Adrenal gland (tissue), 7 donors: ENCODE measurements around the gene SCO2.

DNA sequence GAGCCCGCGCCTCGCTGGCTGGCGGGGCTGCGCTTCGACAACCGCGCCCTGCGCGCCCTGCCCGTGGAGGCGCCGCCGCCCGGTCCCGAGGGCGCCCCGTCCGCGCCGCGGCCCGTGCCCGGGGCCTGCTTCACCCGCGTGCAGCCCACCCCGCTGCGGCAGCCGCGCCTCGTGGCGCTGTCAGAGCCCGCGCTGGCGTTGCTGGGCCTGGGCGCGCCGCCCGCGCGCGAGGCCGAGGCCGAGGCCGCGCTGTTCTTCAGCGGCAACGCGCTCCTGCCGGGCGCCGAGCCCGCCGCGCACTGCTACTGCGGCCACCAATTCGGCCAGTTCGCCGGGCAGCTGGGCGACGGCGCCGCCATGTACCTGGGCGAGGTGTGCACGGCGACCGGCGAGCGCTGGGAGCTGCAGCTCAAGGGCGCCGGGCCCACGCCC lies 356 bp downstream of the SELENOO start:
- PRO-cap, 3 experiments: peak in 1 of 3 experiments; most common plus-strand start position 299 of the sequence (in 1); most common minus-strand start position 301 of the sequence (in 1)
- RAMPAGE, long total RNA, 4 experiments: no peak in any of the 4 experiments
- RRBS: under 1% methylated on average over 30 of the region's 72 CpGs

DNA sequence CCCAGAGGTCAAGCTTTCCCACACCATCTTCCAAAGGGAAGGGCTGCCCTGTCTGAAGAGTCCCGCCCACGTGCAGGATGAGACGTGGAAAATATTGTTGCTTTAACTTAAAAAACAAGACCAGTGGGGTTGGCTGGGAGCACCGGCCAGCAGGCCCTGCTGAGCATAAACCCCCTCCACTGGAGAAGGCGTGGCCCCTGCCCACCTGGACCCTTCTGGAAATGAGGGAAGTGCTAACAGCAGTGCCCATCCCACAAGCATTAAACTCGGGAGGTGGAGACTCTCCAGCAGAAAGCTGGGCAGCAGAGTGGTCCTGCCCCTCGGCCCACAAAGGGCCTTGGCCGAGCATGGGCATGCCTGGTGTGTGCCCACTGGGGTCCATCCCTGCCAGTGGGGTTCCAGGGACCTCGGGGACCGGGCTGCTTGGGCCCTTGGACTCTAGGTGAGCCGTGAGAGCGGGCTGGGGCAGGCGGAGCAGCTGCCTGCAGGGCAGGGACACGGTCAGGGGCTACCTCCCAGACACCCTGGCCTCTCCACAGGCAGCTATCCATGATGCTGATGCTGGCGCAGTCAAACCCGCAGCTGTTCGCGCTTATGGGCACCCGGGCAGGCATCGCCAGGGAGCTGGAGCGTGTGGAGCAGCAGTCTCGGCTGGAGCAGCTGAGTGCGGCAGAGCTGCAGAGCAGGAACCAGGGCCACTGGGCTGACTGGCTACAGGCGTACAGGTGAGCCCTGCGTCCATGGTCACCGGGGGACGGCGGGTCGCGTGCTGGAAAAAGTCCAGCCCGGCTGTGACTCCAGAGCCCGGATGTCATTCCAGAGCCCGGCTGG lies 15.6 kb downstream of the SELENOO start:
- PRO-cap, 3 experiments: no peak in any of the 3 experiments
- RAMPAGE, long total RNA, 4 experiments: no peak in any of the 4 experiments
- RRBS: 92% methylated on average over 12 of the region's 33 CpGs

- PRO-cap, 3 experiments: no peak in any of the 3 experiments
- RAMPAGE, long total RNA, 4 experiments: no peak in any of the 4 experiments
- RRBS: 69% methylated on average over 11 of the region's 24 CpGs
Observed at GRCh38 chr22:50256879-50257450, 4.5 kb downstream of the MAPK12 start.

- PRO-cap, 3 experiments: no peak in any of the 3 experiments
- RAMPAGE, long total RNA, 4 experiments: start-site peak on the minus strand in 1 of 4 experiments, at chr22:50275231-50275805 at its widest, 30 to 98 reads per replicate
- RRBS: 89% methylated on average over 11 of the region's 52 CpGs
Observed at GRCh38 chr22:50275072-50276216, 5.3 kb upstream of the MAPK11 start.

- PRO-cap, 3 experiments: peak in 2 of 3 experiments; most common minus-strand start chr22:50282566 (in 2)
- RAMPAGE, long total RNA, 4 experiments: no peak in any of the 4 experiments
- RRBS: no CpG with 5 or more reads among the region's 39 CpGs
Observed at GRCh38 chr22:50282183-50282809, 12.1 kb upstream of the MAPK11 start.

DNA sequence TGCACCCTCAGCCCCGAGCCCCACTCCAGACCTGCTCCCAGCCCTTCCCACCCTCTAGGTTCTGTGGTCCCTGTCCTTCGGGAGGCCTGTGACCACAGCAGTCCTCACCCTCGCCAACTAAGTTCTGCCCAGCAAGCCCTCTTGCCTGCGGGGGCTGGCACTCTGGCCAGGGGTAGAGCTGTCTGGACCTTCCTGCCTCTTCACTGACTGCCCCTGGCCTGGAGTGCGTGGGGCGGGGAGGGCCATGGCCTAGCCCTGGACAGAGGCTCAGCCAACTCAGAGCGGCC lies 1.7 kb upstream of the PLXNB2 start:
- PRO-cap, 3 experiments: no peak in any of the 3 experiments
- RAMPAGE, long total RNA, 4 experiments: no peak in any of the 4 experiments
- RRBS: no CpG with 5 or more reads among the region's 7 CpGs

- PRO-cap, 3 experiments: no peak in any of the 3 experiments
- RAMPAGE, long total RNA, 4 experiments: no peak in any of the 4 experiments
- RRBS: no CpG with 5 or more reads among the region's 25 CpGs
Observed at GRCh38 chr22:50462800-50463655, 11.8 kb downstream of the SBF1 start.

DNA sequence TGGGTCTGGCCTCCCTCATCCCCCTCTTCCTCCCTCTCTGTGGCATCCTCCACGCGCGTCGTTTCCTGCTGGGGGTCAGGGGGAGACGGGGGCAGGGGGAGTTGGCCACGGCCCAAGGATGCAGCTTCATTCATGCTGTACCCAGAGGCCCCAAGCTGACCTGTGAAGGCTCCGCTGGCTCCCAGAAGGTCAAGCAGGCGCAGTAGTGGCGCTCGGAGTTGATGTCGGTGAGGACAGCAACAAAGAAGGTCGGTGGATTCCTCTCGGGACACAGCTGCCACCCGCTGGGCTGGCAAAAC lies 7.3 kb downstream of the SBF1 start:
- PRO-cap, 3 experiments: no peak in any of the 3 experiments
- RAMPAGE, long total RNA, 4 experiments: no peak in any of the 4 experiments
- RRBS: no CpG with 5 or more reads among the region's 14 CpGs

- PRO-cap, 3 experiments: no peak in any of the 3 experiments
- RAMPAGE, long total RNA, 4 experiments: no peak in any of the 4 experiments
- RRBS: no CpG with 5 or more reads among the region's 15 CpGs
Observed at GRCh38 chr22:50498248-50499007, 9.1 kb downstream of the LMF2 start.

DNA sequence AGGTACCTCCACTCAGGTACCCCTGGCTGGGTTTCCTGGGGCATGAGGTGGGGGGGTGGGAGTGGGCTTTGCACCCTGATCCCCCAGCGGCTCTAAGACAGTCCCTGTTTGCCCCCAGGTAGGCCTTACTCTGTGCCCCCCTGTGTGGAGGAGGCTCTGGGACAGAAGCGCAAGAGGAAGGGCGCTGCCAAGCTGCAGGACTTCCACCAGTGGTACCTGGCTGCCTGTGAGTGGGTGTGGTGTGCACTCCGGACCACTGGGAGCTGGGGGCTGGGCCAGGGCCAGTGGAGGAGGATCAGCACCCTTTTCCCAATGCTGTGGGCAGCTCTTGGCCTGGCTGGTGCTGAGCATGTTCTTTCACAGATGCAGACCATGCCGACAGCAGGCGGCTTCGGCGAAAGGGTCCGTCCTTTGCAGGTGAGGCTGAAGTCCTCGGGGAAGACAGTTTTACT lies 3.7 kb downstream of the SCO2 start:
- PRO-cap, 3 experiments: no peak in any of the 3 experiments
- RAMPAGE, long total RNA, 4 experiments: no peak in any of the 4 experiments
- RRBS: no CpG with 5 or more reads among the region's 10 CpGs

GRCh38 chr22:50525404-50525913 lies at the start of gene SCO2:
Gene SCO2, minus strand, starts transcription at chr22:50525598.
- PRO-cap, 3 experiments: peak in 3 of 3 experiments; most common plus-strand start chr22:50525748 (in 3); most common minus-strand start chr22:50525554 (in 2)
- RAMPAGE, long total RNA, 4 experiments: start-site peak on the minus strand in 3 of 4 experiments, at chr22:50525549-50525586 at its widest, 40 to 109 reads per replicate
- RRBS: 1% methylated on average over 37 of the region's 67 CpGs

DNA sequence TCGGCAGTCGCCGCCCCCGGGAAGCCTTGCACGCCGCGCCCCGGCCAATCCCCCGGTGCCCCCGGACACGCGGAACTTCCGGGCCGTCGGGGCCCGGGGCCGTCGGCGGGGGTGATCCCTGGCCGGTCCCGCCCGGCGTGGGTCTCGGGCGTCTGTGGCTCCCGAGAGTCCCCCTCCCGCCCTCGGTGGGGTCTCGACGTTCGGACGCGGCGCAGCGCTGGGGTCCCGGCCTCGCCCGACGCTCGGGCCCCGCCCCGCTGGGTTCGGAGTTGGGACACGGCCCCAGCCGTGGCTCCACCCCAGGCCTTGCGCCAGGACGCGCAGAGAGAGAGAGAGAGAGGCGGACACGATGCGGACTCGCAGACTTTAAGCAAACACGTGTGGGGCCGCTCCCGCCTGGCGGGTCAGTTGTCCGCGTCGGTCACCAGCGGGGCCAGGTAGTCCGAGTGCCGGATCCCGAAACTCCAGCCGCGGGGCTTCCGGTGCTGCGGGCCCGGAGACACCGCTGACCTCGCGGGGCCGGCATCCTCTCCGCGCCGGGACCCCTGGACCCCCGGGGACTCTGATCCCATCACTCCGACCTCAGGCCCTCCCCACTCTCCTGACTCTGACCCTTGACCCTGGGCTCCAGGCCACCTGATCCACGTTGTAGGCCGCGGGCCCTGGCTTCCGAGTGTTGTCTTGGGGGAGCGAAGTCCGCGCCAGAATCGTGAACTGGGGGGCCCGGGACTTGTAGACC lies 433 bp upstream of the TYMP start:
- PRO-cap, 3 experiments: peak in 3 of 3 experiments; most common plus-strand start position 323 of the sequence (in 2); most common minus-strand start position 244 of the sequence (in 1)
- RAMPAGE, long total RNA, 4 experiments: start-site peak on the plus strand in 1 of 4 experiments, centred at position 347 of the sequence, 7 reads per replicate
- RRBS: 2% methylated on average over 18 of the region's 86 CpGs

- PRO-cap, 3 experiments: no peak in any of the 3 experiments
- RAMPAGE, long total RNA, 4 experiments: no peak in any of the 4 experiments
- RRBS: 89% methylated on average over 4 of the region's 24 CpGs
Observed at GRCh38 chr22:50571005-50571856, 7.0 kb downstream of the CPT1B start.

DNA sequence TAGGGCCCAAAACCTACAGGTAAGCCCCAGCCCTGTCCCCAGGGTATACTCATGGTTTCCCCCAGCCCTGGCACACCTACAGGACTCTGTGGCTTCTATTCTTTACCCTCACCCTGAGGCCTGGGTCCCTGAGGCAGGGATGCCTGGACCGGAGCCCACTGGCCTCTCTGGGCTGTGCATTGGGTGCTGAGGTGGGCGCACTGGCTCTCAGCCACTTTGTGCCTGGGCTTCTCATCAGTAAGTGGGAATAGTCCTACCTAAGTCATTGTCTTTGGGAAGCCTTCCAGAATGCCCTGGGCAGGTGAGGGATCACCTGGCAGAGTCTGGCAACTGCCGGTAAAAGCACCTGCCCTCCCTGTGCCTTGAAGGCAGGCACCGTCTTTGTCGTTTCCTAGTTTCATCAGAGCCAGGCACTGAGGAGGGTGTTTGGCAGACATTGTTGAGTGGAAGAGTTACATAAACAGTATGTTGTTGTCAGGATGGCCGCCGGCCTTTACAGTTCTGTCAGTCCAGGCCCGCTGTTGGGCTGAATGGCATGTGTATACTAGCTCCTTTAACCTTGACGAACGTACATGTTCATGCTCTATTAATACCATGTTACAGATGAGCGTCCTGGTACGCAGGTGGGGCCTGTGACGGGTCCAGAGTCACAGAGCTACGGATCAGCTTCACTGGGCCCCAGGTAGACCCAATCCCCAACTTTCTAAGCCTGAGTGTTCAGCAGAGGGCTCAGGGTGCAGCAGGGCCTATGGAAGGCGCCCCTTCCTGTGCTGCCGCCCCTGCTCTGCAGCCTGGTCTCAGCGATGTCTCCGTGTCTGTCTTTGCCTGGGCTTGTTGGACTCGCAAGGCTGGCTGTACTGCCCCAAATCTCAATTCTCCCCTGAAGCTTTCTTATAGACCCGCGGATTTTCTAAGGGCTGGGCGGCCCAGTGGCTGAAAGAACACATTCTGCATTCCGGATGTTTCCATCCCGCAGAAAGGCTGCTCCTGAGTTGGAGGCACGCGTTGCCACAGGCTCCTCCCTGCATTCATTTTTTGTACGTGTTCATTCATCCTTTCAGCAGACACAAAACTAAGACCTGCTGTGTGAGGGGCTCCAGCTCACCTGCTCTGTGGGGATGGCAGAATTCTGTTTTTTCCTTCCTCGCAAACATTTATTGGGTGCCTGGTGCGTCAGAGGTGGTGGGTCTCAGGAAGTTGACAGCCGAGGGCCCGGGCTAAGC lies 42.2 kb upstream of the ACR start:
- PRO-cap, 3 experiments: no peak in any of the 3 experiments
- RAMPAGE, long total RNA, 4 experiments: no peak in any of the 4 experiments
- RRBS: no CpG with 5 or more reads among the region's 31 CpGs

GRCh38 chr22:50703793-50704336 lies 34.1 kb upstream of the ACR start:
- PRO-cap, 3 experiments: no peak in any of the 3 experiments
- RAMPAGE, long total RNA, 4 experiments: no peak in any of the 4 experiments
- RRBS: no CpG with 5 or more reads among the region's 23 CpGs

- PRO-cap, 3 experiments: no peak in any of the 3 experiments
- RAMPAGE, long total RNA, 4 experiments: no peak in any of the 4 experiments
- RRBS: no CpG with 5 or more reads among the region's 22 CpGs
Observed at GRCh38 chr22:50713689-50714977, 23.9 kb upstream of the ACR start.